Placental epithelial cell (primary cell): ENCODE data around the genes SIAH3 and HTR2A.

DNA sequence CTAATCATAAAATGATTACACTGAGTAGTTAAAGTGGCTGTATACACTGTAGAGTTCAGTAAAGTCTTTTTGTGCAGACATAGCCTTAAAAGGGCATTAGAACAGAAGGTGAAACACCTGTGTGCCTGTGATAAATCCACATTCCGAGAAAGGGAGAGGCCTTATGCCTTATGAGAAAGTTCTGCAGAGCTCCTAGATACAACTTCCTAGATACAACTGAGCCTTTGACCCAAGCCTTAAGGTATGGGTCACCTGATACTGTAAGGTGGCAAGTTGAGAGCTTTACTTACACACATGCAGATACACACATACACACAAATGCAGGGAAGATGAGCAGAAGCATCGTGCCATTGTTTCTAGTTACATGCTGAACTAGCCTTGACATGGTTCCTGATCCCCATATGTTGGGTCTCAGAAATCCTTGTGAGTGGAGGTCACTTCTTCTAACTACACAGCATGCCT lies 6.3 kb downstream of the SERP2 start:
- CAGE, long polyA plus RNA: no peak

- CAGE, long polyA plus RNA: no peak
These were observed 28.7 kb downstream of the SERP2 start for GRCh38 chr13:44402253-44402883.

GRCh38 chr13:44412284-44412666 lies 38.7 kb downstream of the SERP2 start:
- CAGE, long polyA plus RNA: no peak

GRCh38 chr13:44572941-44573498 lies 3.1 kb downstream of the TSC22D1 start:
- CAGE, long polyA plus RNA: no peak

DNA sequence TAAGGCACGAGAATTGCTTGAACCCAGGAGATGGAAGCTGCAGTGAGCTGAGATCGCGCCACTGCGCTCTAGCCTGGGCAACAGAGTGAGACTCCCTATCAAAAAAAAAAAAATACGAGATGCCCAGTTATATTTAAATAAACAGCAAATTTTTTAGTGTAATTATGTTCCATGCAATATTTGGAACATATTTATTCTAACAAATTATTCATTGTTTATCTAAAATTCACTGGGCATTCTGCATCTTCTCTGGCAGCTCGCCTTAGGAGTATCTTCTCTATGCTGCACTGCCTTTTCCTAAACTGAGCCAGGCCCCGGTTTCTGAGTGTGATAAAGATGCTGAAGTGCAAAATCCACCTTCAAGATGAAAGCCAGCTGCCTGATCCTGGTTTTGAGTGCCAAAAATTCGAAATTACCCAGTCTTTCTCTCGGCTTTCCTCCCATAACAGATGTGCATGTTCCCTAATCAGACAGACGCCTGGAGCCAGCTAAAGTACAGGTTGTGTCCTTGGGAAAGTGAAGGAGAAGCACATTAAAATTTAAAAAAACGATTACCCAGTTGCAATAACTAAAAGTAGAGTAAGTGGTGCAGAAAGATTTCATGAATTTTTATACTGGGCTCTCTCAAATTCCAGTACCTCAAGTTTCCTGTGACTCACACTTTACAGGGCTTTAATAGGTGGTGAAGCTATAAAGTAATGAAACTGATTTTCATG lies 65.1 kb upstream of the GTF2F2 start:
- CAGE, long polyA plus RNA: no peak

GRCh38 chr13:45340868-45341048 lies 225 bp downstream of the TPT1 start:
- CAGE, long polyA plus RNA: no peak

- CAGE, long polyA plus RNA: no peak
These were observed 993 bp upstream of the TPT1 start for GRCh38 chr13:45342096-45342256.

DNA sequence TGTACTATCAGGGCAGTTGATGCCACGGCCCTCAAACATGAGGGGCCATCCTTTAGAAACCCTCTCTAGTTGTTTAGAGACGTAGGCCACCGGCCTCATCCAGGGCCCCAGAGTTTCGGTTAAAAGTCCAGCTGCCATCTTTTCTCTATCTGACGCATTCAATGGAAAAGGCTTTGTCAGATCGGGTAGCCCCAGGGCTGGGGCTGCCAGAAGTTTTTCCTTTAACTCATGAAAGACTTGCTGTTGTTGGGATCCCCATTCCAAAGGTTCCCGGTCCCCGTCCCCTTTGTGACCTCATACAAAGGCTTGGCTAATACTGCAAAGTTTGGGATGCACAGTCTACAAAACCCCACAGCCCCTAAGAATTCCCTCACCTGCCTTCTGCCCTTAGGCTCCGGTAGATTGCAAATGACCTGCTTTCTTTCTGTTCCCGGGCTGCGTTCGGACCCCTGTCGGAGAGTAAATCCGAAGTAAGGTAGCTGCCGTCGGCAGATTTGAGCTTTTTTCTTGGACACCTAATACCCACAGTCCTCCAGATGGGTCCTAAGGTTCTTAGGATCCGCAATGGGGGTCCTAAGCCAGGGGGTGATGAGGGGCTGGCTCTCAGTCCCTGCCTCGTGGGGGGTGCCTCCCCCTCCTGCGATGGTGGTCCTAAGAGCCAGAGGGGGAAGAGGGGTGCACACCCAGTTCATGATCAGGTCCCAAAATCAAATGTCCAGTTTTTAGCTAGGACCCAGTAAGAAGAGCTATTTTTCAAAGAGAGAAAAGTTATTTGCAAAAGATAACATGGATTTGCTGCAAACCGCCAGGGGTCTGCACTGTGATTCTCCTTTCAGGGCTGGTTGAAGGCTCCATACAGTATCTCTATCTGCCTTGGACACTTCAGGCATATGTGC lies 34.6 kb downstream of the SLC25A30 start:
- CAGE, long polyA plus RNA: no peak

GRCh38 chr13:45468551-45468999 lies 3.8 kb downstream of the COG3 start:
- CAGE, long polyA plus RNA: no peak

GRCh38 chr13:45851013-45852057 lies at the start of gene SIAH3:
TSS of gene SIAH3 (minus strand) at chr13:45851753.
- CAGE, long polyA plus RNA: no peak

DNA sequence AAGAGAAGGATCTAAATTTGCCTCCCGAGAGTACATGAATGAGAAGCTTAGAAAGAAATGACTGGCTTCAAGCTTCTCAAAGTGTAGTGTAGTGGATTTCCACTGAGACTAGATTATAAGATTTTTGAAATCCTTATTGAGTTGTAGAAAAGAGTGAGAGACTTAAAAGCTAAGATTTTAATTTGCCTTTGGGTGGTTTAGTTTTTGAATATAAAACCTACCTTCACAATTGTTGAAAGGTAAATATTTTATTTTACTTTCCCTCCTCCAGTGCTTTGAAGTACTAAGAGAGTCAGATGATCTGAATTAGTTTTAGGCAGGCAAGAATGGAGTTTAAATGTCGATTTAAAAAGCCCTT lies 19.5 kb upstream of the ZC3H13 start:
- CAGE, long polyA plus RNA: no peak

DNA sequence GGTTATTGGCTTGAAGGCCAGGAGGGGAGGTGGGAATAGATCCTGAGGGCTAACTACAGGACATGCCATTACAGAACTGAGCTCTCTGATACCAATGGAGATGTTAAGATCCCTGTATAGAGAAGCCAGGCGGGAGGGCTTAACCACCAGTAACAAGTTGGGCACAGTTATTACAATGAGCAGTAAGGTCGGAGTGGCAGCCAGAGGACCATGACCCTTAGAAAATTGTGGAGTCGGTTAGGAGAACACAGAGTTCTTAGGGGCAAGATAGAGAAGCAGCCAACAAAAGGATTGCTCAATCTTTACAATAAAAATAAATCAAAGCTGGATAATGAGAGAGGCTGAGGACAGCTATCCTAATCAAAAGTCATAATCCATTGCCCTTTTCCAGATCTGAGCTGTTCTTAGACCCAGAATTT lies 10.4 kb downstream of the CPB2 start:
- CAGE, long polyA plus RNA: no peak

GRCh38 chr13:46100990-46101463 lies 3.8 kb downstream of the CPB2 start:
- CAGE, long polyA plus RNA: no peak

DNA sequence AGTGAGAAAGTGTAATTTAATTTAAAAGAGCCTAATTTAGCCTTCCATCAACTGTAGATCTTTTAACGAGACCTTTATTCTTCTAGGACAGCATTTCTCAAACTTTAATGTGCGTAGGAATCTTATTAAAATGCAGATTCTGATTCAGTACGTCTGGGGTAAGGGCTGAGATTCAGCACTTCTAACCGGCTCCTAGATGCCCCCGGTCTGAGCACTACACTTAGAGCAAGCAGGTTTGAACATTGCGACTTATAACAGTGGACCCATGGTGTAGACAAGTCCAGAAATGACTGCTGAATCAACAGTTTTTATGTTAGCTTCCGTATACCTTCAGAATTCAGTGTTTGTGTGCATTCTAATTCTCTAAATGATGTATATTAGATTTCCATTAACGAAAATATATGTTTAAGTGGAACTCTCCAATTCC lies 17.4 kb upstream of the CPB2 start:
- CAGE, long polyA plus RNA: no peak

- CAGE, long polyA plus RNA: no peak
These were observed 32.7 kb downstream of the LCP1 start for GRCh38 chr13:46149143-46149857.

DNA sequence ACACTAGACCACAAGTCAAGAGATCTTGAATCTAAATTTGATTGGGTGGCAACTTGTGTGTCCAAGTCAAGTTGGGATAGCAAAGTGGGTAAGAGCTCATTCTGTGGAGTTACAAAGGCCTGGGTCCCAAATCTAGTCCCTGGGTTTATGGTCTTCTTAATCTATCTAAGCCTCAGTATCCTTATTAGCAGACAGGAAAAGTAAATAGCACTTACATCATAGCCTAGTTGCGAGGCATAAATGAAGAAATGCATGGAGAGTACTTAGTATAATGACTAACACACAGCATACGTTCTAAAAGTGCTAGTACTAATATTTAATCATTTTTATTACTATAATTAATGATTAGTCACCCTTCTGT lies 9.4 kb upstream of the LRRC63 start:
- CAGE, long polyA plus RNA: no peak

- CAGE, long polyA plus RNA: no peak
These were observed 50.7 kb upstream of the RUBCNL start for GRCh38 chr13:46437429-46438431.

GRCh38 chr13:46615828-46616750 lies 63.1 kb downstream of the LRCH1 start:
- CAGE, long polyA plus RNA: no peak

DNA sequence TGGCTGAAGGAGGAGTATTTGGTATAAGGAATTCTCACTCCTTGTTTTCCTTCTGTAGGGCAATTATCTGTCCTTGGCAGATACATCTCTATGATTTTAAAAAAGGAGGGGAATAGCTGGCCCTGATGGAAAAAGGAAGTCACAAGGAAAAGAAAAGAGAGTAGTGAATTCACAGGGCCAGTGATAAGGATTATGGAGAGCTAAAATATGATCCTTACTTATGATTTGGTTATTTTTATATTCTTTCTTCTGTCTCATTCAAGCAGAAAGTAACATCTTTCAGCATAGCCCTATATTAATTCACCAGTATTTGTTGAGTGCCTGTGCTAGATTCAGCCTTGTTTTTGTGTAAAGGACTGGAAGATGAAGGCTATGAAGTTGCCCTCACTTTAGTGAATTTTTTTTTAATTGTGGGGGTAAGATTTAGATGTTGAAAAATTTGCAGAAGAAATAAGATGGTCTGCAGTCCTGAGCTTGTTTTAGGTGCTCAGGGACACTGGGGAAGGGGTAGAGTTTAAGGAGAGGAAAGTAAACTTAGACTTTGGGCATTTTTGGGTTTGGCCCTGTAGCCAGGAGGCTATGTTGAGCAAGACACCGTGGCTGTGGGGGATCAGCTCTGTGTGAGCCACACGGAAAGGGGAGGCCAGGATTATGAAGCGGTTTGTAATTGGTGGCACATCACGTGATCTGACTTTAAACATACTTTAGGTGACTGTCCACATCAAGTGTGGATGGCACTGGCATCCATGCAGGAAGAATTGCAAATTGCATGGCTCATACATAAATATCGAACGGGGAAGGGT lies 87.0 kb downstream of the ESD start:
- CAGE, long polyA plus RNA: no peak

DNA sequence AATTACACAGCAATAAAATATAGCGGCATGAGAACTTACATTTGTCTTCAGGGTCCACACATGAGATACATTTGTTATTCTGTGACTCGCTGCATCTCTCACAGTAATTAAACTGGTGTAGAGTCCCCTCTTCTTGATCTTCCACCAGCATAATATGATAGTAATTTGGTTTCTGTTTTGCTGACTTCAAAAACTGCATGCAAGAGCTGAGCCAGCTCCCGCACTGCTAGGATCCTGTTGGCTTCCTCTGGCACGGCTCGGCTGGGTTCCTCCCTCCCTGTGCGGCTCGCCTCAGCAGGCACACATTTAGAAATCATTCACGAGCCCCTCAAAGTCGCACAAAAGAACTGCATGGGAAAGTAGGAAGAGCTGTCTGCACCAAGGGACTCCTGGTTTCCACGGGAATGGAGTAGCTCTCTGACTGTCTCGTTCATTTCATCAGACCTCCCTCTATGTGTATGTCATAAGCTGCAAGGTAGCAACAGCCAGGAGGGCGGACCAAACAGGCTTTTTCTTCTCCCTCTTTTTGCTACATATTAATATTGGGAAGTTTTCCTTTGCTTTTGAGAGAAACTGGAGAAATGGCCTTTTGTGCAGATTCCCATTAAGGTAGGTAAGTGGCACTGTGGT lies at the start of gene HTR2A:
TSS of gene HTR2A (minus strand) at position 419 of the 630 bp plus-strand sequence.
- CAGE, long polyA plus RNA: no peak